ENCODE measurements around a stretch of chr2.

DNA sequence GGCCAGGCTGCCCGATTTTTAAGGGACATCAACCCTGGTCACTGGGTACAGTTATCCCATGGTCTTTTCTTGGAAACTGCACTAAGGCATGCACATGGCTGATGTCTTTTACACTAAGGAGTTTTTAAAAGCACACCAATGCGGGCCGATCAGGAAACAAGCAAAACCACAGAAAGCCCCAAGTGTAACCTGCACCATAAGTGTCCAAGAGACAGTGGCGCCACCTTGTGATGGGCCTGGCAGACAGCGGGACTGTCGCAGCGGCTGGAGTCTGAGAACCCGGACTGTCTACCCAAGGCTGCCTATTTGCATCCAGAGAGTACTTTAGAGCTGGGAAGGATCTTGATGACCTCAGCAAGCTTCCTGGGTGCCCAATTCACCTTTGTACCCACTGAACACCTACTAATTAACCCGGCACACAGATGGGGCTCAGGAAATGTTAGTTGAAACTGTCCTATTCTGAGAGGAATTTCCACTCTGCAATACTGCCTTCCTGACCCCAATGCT lies 25.8 kb downstream of the POLR1A start:
- PRO-cap = no peak

DNA sequence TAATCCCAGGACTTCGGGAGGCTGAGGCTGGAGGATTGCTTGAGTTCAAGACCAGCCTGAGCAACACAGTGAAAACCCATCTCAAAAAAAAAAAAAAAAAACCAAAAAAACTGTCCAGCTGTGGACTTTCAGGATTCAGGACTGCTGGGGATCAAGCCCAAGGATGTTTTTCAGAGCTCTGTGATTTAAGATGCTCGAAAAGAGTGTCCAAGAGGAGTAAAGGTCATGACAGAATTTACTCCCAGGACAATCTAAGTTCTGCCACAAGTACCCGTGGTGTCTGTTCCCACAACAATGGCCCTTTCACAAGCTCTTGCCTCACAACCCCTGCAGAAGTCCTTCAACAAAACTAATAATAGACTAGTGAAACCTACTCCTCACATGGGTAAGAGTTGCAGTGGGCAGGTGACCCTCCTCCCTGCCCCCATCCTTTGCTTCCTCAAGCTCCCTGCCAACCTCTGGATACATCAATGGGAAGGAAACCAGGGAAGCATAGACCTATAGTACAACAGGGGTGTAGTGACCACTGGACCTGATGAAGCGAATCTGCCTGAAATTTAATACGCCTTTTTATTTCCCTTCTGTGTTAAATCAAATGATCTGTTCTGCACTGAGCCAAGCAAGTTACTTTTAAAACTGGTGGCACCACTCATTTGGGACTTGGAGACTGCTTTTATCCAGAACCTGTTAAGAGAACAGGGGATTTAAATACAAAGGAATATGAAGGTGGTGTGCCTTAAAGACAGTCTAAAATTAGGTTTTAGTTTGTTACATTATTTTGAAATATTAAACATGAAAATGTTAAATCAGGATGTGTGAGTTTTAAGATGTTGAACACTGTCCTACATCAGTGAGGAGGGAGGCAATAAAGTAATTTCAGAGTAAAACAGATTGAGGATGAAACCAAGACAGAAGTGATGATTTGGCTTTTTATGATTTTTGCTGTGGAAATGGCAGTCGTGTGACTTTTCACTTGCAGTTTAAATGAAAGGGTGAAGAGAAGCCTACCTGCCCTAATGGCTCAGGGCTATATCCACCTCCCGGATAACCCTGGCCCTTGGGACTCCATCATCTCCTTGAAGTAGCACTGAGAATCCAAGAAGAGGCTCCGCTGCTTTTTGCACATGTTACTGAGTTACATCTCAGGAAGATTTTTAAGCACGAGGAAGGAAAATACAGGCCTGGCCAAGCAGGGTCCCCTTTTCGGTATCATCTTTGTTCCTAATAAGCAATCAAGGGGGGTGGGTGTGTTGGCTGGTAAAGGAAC lies 35.2 kb downstream of the PTCD3 start:
- PRO-cap = no peak

- PRO-cap = no peak
Observed at GRCh38 chr2:86238251-86238812, 39.1 kb downstream of the MRPL35 start.

- PRO-cap = bidirectional peak, plus-strand start at chr2:86440858, minus-strand start at chr2:86440748; bidirectional peak, plus-strand start at chr2:86441434, minus-strand start at chr2:86441129
Observed at GRCh38 chr2:86440378-86441272, 546 bp upstream of the KDM3A start.

DNA sequence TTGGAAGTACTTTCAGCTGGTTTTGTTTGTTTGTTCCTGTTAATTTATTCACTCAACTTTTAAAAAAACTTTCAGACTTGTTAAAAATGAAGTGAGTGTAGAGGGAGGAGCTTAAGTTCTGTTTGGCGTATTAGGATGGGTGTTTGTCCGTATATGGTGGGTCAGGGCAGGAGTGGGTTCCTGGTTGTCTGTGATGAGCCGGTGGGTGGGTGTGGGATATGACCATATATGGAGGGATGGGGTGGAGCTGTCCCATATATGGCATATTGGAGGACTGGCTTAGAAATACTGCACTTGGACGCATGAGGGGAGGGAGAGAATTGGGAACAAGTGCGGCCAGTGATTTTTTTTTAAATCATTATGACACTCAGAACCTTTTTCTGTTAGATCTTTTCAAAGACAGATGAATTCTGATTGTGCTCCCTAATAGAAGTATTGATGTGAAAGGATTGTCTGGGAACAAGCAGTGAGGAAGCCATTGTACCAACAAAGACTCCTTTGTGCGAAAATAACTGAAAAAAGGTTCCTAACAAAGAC lies 1.5 kb downstream of the KDM3A start:
- PRO-cap = no peak

GRCh38 chr2:86483519-86484385 lies 42.6 kb downstream of the KDM3A start:
- PRO-cap = no peak

GRCh38 chr2:86689926-86690235 lies 30.2 kb upstream of the RMND5A start:
- PRO-cap = no peak

DNA sequence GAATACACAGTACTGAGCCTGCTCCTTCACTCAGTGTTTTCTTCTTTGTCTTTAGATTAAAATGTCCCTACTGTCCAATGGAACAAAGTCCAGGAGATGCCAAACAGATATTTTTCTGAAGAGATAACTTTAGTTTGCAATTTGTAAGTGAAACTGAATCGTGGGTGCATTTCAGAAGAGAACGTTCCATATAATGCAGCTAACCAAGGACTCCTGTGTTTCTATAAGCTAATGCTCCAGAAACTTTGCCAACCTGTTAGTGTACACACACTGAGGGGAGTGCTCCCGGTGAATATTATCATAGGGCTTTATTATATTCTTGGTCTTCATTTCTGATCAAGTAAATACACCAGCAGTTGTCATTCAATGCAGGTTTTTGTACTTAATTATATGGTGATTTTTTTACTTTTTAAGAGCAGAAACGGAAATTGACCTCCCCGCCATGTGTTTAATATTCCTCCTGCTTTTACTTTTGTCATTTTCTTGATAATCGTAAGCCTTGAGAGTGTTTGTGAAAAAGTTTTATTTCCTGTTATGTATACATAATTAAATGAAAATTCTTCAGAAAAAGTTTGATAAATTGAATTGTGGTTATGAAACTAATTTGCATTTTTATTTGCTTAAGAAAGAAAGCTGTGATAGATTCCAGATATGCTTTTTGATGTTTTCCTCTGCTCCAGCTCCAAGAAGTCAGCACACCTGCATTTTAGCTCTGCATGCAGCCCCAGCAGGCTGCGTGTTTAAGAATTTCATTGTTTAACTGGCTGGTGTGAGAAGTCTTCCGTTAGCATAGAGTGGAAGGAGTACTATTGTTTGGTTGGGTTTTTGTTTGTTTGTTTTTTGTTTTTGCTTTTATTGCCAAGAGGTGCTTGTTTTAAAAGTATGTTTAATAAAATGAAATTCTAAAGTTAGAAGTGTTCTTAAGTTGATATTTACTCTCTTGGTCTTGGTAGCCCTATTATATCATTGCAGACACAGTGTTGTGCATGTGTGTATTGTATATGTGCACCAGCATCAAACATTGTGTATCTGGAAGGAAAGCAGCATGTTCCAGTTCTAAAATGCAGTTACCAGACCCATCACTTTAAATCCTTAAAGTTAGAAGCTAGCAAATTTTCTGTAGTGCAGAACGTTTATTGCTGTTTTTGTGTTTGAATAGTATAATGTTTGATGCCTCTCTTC lies 17.0 kb downstream of the CD8A start:
- PRO-cap = no peak

DNA sequence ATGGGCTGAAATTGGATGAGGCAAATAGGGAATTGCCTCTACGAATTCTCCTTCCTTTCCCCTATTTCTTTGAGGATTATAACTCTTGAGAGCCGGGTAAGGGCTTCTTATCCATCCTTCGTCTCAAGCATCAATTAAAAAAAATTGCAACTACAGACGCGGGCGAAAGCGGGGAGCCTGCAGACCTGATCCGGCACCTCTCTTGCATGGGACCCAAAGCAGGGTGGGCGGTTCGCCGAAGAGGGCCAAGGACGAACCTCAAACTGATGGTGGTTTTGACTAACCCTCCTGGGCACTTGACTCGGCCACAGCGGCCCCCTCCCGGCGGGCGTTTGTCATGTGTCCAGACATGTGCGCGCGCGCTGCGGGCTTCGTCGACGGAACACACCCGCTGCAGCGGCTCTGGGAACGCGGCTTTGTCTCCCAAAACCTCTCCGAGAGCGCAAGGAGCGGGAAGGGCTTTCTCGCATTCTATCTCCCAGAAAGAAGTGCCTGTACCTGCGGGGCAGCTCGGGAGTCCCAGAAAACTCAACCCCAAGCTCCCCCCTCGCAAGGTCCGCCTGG lies 1.9 kb downstream of the CD8A start:
- PRO-cap = unidirectional peak, plus-strand start at position 367 of the sequence

DNA sequence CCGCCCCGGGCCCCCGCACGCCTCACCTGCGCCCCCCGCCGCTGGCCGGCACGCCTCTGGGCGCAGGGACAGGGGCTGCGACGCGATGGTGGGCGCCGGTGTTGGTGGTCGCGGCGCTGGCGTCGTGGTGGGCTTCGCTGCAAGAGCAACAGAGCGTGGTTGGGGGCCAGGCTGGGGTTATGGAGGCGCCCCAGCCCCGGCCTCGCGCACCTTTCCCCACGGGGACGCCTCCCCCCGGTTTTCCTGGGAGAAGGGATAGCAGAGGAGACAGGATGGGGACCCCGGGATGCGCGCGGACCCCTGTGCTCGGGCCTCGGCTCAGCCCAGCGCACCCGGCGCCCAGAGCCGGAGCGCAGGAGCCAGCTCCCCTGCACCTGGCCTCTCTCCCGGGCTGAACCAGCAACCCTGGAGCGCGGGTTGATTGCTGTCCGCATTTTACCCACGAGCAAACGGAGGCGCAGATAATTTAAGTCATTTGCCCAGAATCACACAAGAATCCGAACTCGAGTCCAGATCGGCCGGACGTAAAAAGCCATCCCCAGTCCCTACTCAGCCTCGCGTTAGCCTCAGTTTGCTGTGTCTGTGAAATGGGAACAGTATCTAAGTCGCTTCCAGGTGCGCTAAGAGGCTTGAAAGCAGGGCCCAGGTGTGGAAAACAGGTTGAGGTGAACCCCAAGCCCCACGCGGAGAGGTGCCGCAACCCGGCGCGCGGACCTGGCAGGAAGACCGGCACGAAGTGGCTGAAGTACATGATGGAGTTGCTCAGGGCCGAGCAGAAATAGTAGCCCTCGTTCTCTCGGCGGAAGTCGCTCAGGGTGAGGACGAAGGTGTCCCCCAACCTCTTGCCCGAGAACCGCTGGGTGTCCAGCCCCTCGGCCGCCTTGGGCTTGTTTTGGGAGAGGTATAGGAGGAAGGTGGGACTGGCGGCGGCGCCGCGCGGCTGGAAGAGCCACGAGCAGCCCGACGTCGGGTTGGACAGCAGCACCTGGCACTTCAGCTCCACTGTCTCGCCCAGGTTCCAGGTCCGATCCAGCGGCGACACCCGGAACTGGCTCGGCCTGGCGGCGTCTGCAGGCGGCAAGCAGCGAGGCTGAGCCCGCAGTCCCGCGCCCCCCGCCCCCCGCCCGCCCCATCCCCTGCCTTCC lies 727 bp downstream of the CD8A start:
- PRO-cap = no peak

GRCh38 chr2:87495135-87495669 lies 252.7 kb upstream of the PLGLB2 start:
- PRO-cap = no peak

DNA sequence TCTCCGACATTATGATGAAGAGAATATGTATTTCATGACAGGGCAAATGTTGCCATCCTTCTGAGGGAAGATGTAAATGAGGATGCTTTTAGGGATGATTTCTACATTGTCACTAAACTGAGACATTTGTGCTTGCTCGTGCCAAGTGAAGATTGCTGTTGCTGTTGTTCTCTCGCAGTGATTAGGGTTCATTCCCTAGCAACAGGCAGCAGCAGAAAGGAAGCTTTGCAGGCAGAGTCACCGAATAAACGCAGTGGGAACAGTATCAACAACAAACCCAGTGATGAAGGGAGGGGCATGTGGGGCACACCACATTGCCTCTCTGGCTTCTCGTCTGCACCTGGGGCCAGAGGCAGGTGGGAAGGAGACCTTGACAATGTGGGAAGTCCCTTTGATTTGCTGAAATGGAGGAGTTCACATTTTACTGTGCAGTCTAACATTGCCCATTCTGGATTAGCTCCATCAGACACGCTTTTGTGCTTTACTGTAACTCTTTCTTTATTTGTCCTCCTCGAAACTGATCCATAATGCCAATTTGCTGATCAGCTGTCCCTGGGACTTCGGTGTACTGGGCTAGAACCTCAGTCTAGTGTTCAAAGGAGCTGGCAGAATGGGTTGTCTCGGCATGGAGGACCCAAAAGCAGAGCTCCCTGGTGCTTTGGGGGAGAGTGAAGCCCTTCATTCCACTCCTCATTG lies 240.1 kb upstream of the PLGLB2 start:
- PRO-cap = no peak

GRCh38 chr2:87515118-87515606 lies 232.7 kb upstream of the PLGLB2 start:
- PRO-cap = no peak

GRCh38 chr2:87754707-87755094 lies 6.8 kb downstream of the PLGLB2 start:
- PRO-cap = no peak

DNA sequence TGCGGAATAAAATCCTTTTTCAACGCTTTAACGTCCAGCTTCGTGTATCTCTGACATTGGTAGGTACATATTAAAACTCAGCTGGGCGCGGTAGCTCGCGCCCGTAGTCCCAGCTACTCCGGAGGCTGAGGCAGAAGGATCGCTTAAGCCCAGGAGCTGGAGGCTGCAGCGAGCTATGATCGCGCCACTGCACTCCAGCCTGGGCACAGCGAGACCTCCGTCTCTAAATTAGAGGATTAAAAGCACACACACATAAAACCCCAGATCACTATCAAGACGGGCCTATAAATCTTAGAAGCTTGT lies 889 bp downstream of the KRCC1 start:
- PRO-cap = unidirectional peak, plus-strand start at position 73 of the sequence

- PRO-cap = no peak
Observed at GRCh38 chr2:88168323-88168920, 1.7 kb upstream of the THNSL2 start.

GRCh38 chr2:88179358-88179656 lies 9.2 kb downstream of the THNSL2 start:
- PRO-cap = no peak

DNA sequence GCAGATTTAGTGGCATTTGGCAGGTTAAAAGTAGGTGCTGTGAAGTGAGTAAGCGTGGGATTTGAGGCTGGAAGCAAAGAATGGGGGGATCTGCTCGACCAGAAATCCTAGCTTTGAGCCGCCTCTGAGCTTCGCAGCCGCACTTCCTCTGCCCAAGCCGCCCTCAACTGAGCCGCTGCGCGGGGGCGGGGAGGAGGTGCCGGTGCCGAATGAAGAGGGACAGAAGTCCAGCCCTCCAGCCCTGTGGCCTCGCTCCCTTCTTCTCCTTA lies 30.1 kb downstream of the THNSL2 start:
- PRO-cap = no peak

DNA sequence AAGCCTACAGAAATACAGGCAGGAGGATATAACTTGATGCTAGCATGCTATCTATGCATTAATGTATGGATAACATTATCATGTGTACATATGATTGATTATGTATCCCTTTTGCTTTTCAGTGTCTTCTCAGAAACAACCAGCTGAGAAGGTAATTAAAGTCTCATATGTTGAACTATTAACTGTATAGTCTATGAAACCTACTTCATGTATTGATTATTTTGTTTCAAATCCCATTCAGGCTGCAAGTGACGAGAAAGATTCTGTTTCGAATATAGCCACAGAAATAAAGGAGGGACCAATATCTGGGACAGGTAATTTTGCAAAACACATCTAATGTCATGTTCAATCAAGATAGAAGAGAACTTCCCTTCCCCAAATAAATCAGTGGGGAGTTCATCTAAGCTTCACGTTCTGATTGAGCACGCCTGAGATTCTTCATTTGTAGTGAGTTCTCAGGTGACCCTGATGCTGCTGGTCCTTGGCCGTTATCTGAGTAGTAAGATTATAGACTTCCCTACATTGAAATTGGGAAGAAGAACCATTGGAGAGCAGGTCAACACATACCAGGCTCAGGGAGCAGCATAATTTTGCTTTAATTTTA lies 91.2 kb downstream of the RPIA start:
- PRO-cap = no peak

DNA sequence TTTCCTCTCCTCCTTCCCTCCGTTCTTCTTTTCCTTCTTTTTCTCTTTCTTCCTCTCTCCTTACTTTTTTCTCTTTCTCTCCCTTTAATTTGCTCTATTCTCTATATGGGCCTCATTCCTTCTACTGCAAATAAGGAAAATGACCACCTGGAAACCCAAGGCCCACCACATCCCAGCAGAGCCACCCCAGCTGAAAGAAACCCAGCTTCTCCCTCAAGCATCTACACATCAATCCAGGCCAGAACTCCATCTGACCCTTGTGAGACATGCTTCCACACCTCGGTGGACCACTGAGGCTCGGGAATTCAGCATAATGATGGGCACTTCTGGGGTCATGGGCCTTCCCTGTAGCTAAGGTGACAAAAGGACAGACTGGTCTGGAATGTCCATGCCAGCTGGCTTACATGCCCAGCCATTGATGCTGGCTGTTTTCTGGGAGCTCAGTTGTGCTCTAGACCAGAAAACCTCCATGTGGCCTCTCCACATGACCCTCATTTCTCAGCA lies 874.4 kb downstream of the RPIA start:
- PRO-cap = no peak

Measured in ileum (tissue), 1 donor.